Zone of skin (tissue), 1 donor: ENCODE measurements around the genes ATP5MC2, CALCOCO1 and HOXC6.

DNA sequence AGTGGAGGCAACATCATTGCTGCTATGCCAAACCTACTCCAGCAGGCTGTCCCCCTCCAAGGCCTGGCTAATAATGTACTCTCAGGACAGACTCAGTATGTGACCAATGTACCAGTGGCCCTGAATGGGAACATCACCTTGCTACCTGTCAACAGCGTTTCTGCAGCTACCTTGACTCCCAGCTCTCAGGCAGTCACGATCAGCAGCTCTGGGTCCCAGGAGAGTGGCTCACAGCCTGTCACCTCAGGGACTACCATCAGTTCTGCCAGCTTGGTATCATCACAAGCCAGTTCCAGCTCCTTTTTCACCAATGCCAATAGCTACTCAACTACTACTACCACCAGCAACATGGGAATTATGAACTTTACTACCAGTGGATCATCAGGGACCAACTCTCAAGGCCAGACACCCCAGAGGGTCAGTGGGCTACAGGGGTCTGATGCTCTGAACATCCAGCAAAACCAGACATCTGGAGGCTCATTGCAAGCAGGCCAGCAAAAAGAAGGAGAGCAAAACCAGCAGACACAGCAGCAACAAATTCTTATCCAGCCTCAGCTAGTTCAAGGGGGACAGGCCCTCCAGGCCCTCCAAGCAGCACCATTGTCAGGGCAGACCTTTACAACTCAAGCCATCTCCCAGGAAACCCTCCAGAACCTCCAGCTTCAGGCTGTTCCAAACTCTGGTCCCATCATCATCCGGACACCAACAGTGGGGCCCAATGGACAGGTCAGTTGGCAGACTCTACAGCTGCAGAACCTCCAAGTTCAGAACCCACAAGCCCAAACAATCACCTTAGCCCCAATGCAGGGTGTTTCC, 2.8 kb downstream of the SP1 start:
- RRBS: no CpG with 5 or more reads among the region's 3 CpGs

DNA sequence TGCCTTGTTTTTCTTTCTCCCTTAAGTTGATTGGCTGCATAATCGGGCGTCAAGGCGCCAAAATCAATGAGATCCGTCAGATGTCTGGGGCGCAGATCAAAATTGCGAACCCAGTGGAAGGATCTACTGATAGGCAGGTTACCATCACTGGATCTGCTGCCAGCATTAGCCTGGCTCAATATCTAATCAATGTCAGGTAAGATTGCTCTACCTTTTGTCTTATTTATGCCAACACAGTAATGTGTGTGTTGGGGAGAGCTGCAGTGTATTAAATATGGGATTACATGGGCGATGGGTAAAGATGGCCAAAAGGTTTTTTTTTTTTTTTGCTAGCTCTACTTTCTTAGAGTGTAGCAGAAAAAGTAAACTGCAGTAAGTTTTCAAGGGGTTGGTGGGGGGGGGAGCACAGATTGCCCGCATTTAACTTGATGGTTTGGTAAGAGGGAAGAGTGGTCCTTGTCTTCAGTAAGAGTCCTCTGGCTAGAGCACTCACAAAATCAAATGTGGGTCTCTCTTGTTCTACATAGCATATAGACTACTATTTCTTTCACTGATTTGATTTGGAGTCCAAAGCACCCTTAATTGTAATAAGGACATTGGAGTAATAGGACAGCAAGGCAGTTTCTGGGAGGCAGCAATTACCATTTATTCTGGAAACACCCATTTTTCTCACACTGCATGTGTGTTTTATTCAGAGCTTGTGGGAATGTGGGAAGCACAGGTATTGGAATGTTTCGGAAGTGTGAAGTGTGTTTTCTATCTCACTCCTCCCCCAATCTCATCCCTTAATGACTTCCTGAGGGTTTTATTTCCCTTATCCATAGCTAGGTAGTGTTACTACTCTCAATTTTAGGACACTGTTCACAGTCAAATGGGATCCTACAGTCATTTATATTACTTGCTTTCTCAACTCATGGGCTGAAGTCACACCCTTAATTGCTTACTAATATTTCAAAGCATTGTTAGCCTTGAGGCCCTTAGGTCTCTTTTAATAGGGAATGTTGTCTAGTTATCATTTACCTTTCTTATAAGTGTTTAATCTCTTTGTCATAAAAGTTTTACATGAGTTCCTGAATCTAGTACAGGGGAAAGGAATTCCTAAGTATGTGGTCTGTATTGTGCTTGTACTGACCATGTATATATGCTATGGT, 20.1 kb downstream of the PCBP2 start:
- RRBS: no CpG with 5 or more reads among the region's 9 CpGs

DNA sequence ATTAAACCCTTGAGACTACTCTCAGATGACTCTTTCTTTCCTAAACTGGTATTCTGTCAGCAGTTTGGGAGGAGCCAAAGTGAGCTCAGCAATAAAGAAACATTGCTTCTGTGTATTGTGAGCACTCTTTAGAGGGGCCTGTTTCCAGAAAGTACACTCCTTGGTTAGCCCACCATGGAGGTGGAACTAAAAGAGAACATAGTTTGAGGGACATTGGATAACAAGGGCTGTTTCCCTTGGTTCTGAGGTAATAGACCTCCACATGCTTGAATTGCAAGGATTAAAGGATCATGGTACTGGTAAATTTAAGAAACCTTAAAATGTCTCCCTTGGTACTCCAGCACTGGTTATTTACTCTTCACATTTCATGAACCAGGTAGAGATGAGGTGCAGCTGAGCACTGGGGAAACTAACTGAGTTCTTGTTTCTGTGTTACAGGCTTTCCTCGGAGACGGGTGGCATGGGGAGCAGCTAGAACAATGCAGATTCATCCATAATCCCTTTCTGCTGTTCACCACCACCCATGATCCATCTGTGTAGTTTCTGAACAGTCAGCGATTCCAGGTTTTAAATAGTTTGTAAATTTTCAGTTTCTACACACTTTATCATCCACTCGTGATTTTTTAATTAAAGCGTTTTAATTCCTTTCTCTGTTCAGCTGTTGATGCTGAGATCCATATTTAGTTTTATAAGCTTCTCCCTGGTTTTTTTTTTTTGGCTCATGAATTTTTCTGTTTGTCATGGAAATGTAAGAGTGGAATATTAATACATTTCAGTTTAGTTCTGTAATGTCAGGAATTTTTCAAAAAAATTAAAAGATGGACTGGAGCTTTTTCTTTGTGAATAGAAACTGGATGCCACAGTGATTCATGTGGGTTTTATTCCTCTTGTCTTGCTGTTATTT, 20.0 kb downstream of the MAP3K12 start:
- RRBS: no CpG with 5 or more reads among the region's 5 CpGs

- RRBS: 1% methylated on average over 13 of the region's 45 CpGs
These were observed at the start of gene ATP5MC2 for GRCh38 chr12:53676030-53676743. TSS of gene ATP5MC2 (minus strand) at chr12:53676083.

DNA sequence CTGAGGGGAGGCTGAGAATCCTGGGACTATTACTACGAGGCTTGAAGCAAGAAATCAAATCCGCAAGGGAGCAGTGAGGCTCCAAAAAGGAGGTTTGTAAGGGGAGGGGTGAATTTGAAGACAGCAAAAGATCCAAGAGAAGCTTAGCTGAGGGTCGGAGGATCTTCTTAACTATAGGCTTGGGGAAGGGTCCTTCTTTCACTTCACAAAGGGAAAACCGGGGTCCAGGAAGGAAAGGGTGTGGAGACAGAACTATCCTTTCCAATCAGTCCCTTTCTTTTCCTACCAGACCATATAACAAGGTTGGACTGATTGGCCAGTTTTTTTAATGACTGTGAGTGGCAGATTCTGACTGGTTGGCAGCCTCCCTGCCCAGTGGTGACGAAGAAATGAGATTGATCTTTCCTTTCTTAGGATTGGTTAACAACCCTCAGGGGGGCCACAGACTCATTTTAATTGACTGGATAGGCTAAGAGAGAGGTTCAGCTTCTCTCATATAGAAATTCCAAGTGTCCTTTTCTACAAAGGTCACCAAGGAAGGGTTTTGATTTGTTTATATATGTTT, 2.8 kb upstream of the ATP5MC2 start:
- RRBS: no CpG with 5 or more reads among the region's 5 CpGs

DNA sequence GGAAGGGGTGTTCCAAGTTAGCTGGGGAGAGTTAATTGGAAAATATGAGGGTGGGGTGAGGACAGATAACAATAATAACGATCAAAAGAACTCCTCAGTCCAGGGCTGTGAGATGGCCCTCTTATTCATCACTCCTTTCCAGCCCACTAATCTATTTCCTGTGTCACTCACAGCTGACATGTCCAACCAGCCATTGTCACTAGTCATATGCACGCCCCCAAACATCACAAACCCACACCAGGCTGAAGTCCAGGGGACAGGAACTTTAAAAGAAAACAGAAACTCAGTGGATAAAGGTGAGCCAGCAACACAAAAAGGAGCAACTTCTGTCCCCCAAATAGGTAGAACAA, 923 bp downstream of the CALCOCO1 start:
- RRBS: no CpG with 5 or more reads among the region's 2 CpGs

DNA sequence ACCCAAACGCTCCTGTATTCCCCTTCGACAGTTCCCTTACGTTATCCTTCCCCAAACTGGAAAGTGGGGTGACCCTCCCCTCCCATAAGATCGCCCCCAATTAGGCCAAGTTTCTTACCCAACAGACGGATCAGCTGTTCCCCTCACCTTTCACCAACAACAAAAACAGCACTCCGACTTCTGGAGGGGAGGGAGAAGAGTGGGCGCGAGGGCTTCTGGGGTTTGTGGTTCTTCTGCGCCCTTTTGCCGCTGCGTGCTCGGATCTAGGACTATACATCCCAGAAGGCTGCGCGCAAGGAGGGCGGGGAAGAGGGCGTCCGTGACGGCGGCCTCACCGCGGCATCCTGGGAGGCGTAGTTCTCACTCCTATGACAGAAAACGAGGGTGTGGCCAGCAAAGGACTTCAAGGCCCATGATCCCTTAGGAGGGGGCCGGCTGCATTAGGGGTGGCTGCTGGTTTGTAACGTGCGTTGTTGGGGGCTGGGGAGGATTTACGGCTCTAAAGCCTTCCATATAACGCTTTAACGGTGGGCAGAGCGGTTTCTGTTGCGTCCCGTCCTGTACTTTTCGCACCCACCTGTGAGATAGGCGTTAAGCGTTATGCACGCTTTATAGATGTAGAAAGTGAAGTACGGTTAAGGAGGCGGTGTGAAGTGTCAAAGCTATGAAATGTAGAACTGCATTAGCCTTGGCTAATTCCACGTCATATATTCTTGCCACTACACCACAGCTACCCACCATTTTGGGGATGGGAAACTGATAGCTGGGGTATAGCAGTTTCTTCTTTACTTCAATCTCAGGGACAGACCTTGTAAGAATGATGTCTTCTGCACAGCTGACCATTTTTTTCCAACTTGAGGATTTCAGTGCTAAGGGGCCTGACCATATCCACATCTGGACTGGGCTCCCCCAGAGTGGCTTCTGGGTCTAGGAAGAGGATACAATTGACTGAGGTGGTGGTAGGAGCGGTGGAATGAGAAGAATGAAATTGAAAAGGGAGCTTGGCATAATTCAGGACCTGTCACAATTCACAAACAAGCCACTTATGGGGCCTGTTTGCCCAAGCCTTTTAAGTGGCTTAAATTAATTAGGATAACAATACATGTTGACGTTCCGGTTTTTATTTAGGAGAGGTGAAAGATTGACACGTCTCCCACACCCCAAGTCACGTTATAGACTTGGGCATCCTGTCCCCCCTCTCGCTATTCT, at the start of gene CALCOCO1:
Gene CALCOCO1, minus strand, starts transcription at position 167 of the 1,209 bp plus-strand sequence.
- RRBS: no CpG with 5 or more reads among the region's 45 CpGs

GRCh38 chr12:53757082-53757610, 29.9 kb upstream of the CALCOCO1 start:
- RRBS: 9% methylated on average over 6 of the region's 17 CpGs

DNA sequence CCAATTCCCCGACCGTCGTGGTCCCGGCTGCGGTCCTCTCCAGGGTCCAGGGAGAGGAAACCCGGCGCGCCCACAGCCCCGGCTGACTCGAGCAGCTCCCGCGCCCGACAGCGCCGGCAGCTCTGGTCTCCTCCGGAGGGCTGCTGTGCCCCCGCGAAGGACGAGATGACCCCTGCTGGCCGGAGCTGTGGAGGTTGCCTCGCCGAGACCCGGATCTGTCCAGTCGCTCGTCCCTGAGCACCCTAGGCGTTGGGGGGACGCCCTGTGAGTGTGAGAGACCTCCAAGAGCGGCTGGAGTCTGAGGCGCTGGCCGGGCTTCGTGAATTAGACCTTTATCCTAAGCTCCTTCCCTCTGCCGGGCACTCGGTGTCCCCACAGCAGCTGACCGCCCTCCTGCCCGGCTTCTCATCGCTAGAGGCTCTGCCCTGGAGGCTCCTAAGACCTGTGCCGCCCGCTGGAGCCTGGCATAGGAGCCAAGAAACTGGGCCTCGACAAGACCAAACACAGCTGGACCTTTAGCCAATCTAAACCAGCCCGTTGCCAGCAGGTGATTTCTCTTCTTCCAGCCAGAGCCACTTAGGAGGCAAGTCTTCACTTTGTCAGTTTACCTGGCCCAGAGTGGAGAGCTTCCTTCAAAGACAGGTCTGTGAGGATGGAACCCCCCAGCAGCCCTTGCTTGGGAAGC, 6.8 kb downstream of the HOXC12 start:
- RRBS: 35% methylated on average over 26 of the region's 40 CpGs

- RRBS: 19% methylated on average over 6 of the region's 55 CpGs
These were observed 1.3 kb upstream of the HOXC10 start for GRCh38 chr12:53983208-53984404.

GRCh38 chr12:53993909-53994715, 5.8 kb upstream of the HOXC9 start:
- RRBS: 24% methylated on average over 13 of the region's 56 CpGs

GRCh38 chr12:53998331-53998706, 1.6 kb upstream of the HOXC9 start:
- RRBS: no CpG with 5 or more reads among the region's 6 CpGs

- RRBS: 2% methylated on average over 17 of the region's 51 CpGs
These were observed 728 bp downstream of the HOXC8 start for GRCh38 chr12:54009139-54010286.

DNA sequence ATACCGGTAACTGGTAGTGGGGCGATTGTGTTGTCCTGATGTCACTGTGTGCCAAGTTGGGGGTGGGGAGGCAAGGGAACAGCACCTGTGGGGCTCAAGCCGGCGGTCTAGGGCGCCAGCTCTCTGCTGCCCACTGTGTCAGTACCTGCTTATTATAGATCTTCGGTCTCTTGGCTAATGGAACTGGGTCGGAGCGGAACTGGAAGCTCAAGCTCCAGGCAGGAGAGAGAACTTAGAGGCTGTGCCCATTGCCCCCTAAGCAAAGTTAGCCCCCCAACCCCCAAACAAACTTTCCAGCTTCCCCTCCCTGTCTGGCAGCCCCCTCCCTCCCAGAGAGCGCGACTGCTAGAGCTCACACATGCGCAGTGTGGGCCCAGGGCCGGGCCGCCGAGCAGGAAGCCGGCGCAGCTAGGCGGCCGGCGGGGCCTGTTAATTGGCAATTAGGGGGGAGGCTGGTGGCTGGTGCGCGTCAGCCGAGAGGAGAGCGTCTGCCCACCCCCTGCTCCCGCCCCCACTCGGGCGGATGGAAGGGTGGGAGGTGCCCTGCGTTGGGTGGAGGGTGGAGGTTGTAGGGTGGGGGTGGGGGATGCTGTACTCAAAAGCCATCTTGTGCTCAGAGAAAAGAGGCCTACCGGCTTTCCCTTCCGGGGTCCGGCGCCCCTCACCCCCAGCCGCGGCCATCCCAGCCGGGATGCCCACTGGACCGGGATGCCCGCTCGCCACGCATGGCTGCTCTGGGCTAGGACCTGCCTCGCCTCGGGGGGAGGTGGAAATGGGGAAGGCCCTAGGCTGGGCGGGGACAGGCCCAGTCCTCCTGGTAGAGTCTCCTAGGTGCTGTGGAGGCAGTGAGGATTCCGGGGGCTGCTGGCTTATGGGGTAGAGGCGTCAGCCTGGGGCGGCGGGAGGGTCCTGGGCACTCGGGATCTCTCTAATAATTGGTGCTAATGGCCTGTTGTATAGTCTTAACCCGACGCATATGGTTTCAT, 9.1 kb downstream of the HOXC8 start:
- RRBS: 3% methylated on average over 8 of the region's 48 CpGs

GRCh38 chr12:54028082-54028927, at the start of gene HOXC6:
TSS of gene HOXC6 (plus strand) at chr12:54028440.
- RRBS: 7% methylated on average over 8 of the region's 24 CpGs

GRCh38 chr12:54037359-54038593, 4.9 kb downstream of the HOXC5 start:
- RRBS: no CpG with 5 or more reads among the region's 17 CpGs

GRCh38 chr12:54080362-54080815, 26.8 kb downstream of the HOXC4 start:
- RRBS: no CpG with 5 or more reads among the region's 9 CpGs

DNA sequence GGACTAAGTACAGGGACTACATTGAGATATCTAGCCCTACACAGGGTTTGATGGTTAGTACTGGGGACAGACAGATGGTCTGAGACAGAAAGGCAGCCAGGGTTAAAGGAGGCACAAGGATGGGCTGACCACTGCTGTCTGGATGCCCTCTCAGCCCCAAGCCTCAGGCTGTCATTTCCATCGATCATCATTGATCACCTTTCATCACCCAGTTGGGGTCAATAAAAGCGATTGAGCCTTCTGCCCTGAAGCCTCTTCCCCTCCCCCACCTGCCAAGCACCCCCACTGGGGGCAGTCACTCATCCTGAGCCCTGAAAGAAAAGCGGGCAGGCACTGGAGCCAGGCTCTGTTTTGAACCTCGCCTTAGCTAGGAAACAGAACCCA, 5.9 kb downstream of the SMUG1 start:
- RRBS: no CpG with 5 or more reads among the region's 4 CpGs

- RRBS: 4% methylated on average over 2 of the region's 14 CpGs
These were observed 2.8 kb upstream of the SMUG1 start for GRCh38 chr12:54191556-54192047.

DNA sequence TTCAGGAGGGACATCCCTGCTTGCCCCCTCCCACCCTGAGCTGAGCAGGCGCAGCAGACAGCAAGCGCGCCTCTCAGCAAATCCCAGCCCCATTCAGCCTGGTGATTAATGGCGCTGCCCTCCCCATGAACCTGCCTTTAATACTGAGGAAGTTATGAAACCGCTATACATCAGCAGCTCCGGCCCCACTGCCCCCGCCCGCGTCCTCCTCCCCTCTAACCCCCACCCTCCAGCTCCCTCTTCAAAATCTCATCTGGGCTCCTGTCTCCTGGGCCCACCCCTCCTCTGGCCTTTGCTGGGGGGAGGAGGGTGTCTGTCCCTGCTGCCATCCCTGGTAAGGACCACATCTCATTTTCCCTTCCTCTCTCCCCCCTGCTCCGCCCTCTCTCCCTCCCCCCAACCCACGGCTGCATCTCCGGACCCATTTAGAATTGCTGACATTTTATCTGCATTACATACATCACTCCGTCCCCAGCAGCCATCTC, 7.1 kb upstream of the SMUG1 start:
- RRBS: no CpG with 5 or more reads among the region's 13 CpGs